Duodenum (tissue), 1 donor: ENCODE results near the gene DTNA.

- PRO-cap, result no peak
Measured at GRCh38 chr18:31250921-31251300, 67.0 kb upstream of the DSG1 start.

DNA sequence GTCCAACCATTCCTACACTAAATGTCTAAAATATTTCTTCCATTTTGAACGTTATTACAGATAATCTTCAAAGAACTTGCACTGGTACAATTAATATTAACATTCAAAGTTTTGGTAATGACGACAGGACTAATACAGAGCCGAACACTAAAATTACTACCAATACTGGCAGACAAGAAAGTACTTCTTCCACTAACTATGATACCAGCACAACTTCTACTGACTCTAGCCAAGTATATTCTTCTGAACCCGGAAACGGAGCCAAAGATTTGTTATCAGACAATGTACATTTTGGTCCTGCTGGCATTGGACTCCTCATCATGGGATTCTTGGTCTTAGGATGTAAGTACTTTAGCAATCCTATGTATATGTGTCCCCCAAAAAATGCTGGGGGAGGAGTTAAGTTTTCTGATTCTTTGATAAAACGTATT, 21.7 kb downstream of the DSG1 start:
- PRO-cap, result no peak

- PRO-cap, result no peak
Measured at GRCh38 chr18:31424492-31424917, 23.0 kb upstream of the DSG3 start.

- PRO-cap, result bidirectional peak, plus-strand start at chr18:31429862, minus-strand start at chr18:31429740
Measured at GRCh38 chr18:31429622-31430114, 17.9 kb upstream of the DSG3 start.

- PRO-cap, result no peak
Measured at GRCh38 chr18:31498909-31499252, 904 bp downstream of the DSG2 start.

GRCh38 chr18:31512112-31512988, 14.4 kb downstream of the DSG2 start:
- PRO-cap, result unidirectional peak, minus-strand start at chr18:31512601

GRCh38 chr18:31857396-31858063, 85.4 kb downstream of the TRAPPC8 start:
- PRO-cap, result no peak

DNA sequence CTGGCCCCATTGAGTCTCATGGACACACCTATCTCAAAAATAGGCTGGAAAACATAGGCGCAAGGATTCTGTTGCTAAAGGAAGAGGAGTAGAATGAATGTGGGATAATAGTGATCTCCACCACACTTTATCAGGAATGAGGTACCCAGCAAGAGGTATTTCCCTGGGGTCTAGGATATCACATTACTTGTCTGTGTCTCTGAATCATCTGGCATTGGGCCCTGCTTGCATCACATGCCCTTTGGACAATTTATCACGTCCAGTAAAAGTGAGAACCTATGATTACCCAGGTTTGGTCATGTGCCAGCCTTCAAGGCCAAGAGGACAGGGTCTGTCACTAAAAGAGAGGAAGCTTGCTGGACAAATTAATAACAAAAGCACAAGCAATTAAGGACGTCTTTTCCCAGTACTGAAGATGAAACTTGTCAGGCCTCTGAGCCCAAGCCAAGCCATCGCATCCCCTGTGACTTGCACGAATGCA, 11.4 kb upstream of the TRAPPC8 start:
- PRO-cap, result no peak

DNA sequence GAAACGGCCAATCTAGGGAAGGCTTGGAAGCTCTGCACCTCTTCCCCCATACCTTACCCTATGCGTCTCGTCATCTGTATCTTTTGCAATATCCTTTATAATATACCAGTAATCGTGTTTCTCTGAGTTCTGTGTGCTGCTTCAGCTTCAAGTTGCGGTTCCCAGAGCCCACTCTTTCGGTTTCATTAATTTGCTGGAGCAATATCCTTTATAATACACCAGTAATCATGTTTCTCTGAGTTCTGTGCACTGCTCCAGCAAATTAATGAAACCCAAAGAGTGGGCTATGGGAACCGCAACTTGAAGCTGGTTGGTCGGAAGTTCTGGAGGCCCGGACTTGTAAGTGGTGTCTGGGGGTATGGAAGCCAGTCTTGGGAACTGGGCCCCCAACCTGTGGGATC, 4.6 kb upstream of the RNF138 start:
- PRO-cap, result no peak

- PRO-cap, result bidirectional peak, plus-strand start at chr18:32092688, minus-strand start at chr18:32092393; unidirectional peak, minus-strand start at chr18:32093380; unidirectional peak, minus-strand start at chr18:32093418
Measured at GRCh38 chr18:32092596-32093630, 1.2 kb downstream of the RNF138 start.

- PRO-cap, result no peak
Measured at GRCh38 chr18:32093631-32094203, 2.0 kb downstream of the RNF138 start.

DNA sequence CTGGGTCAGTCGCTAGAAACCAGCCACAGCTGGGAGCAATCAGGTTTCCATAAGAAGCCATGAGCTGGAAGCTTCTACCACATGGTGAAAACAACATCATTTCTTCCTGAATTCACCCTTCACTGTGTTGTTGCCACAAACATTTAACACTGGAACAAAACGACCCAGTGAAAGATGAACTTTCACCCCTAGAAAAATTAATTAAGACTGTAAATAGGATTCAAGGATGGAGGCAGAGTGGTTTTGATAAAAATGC, 86.6 kb downstream of the GAREM1 start:
- PRO-cap, result no peak

DNA sequence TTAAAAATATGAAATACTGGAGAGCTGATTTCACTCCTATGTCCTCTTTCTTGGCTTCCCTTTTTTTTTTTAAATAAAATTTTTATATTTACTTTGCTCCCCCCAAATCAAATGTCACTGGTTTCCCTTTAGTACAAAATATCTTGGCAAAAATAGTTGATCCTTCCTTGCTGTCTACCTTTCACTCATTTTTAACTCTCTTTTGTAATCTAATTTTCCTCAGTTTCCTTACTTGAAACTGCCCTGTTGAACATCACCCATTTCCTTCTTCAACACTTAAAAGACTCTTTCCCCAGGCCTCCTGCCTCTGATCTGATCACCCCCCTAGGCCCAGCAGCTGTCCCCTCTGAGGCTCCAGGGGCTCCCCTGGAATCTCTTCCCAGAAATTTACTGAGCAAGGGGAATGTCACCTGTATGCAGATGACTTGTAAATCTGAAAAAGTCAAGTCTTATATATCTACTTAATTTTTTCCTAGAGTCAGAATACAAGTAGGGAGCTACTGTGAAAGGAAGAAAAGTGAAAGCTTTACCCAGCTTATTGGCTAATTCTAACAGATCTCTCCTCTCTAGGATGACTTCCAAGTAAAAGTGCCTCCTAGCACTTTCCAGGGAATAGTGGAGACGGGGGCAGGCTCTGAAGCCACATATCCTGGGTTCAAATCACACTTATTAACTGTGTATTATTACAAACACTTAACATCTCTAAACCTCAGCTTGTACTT, 85.4 kb downstream of the GAREM1 start:
- PRO-cap, result no peak

DNA sequence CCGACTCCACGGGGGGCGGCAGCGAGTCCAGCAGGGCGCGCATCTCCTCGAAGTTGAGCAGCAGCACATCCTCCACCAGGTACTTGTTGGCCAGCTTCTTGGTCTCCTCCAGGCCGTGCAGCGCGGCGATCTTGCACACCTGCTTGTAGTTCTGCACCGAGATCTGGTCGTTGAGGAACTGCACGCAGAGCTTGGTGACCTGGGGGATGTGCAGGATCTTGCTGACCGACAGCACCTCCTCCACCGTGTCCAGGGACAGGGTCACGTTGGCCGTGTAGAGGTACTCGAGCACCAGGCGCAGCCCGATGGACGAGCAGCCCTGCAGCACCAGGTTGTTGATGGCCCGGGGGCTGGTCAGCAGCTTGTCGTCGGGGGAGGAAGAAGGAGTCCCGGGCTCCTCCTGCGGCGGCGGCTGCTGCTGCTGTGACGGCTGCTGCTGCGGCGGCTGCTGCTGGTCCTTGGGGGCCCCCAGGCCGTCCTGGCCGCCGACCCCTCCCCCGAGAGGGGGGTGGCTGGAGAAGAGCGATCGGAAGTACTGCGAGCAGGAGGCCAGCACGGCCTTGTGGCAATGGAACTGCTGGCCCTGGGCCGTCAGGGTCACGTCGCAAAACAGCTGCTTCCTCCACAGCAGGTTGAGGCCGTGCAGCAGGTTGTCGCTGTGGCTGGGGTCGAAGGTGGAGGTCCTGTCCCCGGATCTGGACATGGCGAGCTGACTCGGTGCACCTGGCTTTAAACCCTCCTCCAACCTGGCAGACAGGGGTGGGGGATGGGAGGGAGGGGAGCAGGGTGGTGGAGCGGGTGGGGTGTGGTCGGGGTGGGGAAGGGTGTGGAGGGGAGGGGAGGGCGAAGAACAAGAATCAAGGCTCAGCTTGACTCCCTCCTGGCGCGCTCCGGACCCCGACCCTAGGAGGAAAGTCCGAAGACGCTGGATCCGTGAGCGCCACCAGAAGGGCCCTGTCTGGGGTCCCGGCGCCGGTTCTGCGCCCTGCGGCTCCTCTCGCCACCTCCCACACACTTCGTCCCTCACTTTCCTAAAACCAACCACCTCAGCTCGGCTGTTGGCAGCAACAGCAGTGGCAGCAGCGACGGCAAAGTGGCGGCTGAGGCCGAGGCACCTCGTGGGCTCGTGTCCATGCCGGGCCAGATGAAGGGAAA, 2.6 kb downstream of the KLHL14 start:
- PRO-cap, result unidirectional peak, plus-strand start at position 919 of the sequence

DNA sequence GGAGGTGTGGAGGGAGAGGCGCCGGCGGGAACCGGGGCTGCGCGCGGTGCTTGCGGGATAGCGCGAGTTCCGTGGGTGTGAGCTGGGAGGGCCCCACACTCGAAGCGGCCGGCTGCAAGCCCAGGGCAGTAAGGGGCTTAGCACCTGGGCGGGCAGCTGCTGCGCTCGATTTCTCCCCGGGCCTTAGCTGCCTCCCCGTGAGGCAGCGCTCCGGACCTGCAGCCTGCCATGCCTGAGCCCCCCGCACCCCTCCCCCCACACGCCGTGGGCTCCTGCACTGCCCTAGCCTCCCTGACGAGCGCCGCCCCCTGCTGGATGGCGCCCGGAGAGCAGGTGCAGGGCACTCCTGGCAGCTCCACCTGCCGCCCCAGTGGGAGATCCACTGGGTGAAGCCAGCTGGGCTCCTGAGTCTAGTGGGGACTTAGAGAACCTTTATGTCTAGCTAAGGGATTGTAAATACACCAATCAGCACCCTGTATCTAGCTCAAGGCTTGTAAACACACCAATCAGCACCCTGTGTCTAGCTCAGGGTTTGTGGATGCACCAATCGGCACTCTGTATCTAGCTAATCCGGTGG, 124.2 kb downstream of the CCDC178 start:
- PRO-cap, result no peak

- PRO-cap, result unidirectional peak, minus-strand start at chr18:33579014
Measured at GRCh38 chr18:33578708-33579177, 724 bp downstream of the ASXL3 start.

- PRO-cap, result no peak
Measured at GRCh38 chr18:34269653-34270140, 45.0 kb upstream of the NOL4 start.

- PRO-cap, result no peak
Measured at GRCh38 chr18:34593669-34594729, 116.1 kb upstream of the DTNA start.

DNA sequence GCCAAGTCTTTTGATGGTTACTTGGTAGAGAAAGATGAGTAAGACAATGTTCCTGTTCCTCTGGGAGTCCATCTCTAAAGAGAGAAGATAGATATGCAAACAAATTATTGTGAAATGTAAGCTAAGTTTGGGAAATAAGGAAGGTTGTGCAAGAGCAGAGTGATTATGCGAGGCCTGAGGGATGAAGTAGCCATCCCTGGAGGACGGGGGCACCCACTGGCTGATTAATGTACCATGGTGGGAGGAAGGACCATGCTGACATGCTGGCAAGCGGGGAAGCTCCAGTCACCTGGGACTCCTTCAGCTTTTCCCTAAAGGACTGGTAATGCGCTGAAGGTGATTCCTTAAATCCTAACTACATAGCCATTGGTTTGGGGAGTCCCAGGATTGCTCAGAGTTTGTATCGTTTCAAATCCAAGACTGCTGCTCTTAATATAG, 897 bp upstream of the DTNA start:
- PRO-cap, result no peak

- PRO-cap, result no peak
Measured at GRCh38 chr18:34710147-34710410, at the start of gene DTNA. DTNA (plus strand) TSS chr18:34710298.